Right ventricle myocardium (tissue), 1 donor: Measurements from ENCODE around the gene MEP1B.

DNA sequence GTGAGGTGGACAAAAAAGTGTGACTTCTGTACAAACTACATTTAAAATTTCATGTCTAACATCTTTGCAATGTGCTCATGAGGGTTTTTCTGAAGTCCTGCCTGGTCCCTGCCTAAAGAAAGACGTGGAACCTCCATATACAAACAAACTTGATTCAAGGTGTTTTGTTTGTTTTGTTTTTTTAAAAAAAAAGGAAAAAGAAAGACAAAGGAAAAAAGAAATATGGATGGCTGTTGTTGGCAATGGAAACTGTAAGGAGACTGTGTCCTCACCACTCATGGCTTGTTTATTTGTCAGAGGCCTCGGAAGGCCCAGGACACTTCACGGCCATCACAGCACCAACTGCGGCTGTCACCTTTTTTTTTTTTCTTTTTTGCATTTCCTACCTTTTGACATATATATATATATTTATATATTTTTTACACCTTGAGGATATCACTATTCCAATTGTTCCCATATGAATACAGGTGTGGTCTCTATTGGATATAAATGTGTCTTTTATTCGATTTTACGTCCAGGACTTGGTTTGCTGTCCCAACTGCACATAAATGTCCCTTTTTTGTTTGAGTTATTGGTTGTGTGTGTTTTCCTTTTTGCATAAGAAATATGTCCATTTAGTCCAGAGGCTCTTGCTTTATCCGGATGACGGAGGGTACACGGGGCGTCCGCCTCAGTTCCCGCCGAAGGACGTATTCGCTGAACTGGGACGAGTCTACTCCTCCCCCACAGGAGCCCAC, 93.1 kb downstream of the KCTD1 start:
- PRO-cap, 2 experiments: no peak in any of the 2 experiments

DNA sequence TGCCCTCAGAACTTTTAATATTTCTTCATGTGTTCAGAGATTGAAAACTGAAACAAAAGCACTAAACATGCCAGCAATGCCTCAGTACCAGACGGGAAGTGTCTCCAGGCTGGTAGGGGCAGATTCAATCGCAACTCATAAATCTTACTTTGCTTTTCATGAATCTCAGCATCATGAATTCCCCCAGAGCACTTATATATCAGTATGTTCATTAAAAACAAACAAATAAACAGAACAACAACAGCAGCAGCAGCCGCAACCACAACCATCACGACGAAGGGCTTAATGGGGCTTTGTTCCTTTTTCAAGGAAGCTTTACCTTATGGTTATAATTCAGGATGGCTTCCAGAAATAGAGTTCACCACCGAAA, 3.0 kb upstream of the AQP4 start:
- PRO-cap, 2 experiments: no peak in any of the 2 experiments

DNA sequence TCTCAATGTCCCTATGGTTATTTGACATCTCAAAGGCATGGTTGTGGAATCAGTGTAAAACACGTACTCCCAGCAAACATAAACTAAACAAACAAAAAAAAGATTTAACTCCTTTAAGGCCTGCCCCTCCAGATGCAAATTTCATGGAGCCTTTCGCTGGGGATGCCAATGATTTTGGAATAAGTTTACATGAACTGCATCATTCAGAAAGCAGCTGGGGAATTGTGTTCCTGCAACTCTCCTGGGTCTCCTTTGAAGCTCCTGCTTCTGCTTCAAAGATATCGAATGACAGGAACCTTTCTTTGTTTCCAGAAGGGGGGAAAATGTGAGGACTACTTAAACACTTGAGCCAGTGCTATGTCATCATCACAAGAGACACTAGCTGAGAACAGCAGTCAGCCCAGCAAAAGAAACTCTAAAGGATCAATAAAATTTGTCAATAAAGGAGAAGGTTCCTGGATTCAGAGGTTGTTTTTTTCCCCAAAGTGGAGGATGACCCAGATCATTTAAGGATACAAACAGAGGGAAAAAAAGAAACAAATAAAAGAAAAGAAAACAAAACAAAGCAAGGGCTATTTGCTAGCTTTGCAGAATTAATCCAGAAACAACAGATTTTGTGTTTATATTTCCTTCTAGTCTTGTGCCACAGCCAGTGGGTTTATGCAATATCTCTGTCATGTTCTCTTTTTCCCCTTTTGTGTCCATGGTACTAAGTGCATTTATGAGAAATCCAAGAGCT, 463.8 kb downstream of the CDH2 start:
- PRO-cap, 2 experiments: no peak in any of the 2 experiments

DNA sequence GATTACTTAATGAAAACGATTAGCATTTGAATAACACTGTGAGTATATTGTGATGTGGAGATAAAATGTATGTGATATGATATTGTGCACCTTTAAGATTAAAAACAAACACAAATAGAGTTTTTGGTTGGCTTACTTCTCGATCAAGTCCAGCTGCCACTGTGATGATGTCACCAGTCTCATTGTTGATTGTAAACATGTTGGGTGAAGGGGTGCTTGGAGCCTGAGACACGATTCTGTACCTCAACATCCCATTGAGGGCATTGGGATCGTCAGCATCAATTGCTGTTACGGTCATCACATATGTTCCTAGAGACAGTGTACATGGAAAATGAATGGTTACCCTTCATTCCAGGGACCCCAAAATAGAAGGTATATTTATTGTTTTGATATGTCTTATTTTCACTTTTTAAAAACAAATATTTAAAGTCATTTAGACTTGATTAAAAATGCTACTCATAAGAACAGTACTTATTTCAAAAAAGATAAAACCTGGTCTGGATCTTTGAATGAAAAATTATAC, 174.0 kb downstream of the CDH2 start:
- PRO-cap, 2 experiments: no peak in any of the 2 experiments

GRCh38 chr18:28005694-28006146, 171.2 kb downstream of the CDH2 start:
- PRO-cap, 2 experiments: no peak in any of the 2 experiments

- PRO-cap, 2 experiments: no peak in any of the 2 experiments
Observed at GRCh38 chr18:28175983-28176478, 899 bp downstream of the CDH2 start.

- PRO-cap, 2 experiments: peak in 2 of 2 experiments; most common plus-strand start chr18:28177533 (in 1); most common minus-strand start chr18:28177964 (in 2)
Observed at GRCh38 chr18:28177497-28178242, 740 bp upstream of the CDH2 start.

DNA sequence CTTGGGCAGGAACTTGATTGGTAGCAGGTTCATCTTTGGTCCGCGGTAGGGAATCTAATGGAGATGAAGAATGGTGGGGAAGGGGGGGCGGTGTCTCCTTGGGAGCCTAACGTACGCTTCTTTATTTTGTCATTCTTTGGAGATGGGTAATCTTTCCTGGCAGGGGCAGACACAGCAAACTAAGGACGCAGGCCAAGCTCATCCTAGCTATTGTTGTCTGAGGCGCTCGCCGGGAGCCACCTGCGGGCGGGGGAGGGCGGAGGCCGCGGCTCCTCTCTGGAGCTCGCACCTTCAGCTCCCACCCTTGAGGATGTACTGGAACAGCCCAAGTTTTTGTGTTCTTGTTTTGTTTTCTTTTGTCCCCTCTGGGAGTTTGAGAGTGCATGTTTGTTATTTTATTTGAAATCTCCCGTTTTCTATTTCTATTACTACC, 1.3 kb upstream of the CDH2 start:
- PRO-cap, 2 experiments: no peak in any of the 2 experiments

DNA sequence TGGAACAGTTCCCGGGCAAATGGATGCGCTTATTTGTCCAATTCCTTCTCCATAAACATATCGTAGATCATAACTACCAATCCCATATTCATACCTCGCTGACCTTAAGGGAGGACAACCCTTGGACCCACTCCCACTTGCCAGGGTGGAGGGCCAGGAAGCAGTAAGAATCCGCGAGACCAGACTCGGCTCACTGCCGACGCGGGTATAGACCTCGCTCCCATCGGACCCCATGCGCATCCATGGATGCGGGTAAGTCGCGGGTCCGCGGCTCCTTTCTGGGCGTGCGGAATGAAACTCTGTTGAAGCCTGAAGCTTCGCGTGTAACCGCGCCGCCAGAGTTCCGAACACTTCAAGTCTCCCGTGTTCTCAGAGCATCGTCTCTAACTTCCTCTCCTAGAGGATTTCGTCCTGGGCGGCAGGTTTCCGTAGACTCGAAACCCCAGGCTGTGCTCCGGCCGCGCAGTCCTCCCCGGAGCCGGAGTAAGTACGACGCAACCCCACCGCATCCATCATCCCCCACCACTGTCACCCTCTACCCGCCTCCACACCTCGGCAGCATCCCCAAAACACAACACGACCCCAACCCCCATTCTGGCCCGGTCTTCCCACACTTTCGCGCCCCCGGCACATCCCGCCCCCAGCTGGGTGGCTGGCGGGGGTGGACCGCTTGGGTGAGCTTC, 1.0 kb downstream of the DSC3 start:
- PRO-cap, 2 experiments: no peak in any of the 2 experiments

DNA sequence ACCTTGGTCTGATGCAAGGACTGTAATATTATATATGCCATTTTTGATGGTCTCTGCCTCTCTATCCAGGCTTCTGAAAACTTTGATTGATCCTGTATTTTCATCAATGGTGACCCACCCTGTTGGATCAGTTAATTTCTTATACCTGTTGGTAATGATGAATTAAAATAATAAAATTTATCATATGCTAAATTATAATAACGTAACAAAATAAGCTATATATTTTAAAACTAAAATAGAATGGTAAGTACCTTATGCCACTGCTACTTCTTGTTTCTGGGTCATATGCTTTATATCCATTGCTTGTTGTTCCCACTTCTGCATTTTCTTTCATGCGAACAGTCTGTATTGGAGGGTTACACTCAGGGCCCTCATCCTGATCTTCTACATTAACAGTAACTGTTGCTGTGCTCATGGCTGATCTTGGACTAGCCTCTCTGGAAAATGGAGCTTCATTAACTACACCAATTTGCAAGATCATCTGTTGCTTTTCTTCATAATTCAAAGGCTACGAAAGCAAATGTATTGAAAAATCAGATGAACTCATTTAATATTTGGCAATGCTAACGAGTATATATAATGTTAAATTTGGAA, 22.3 kb downstream of the DSC2 start:
- PRO-cap, 2 experiments: no peak in any of the 2 experiments

GRCh38 chr18:31207365-31207993, 44.8 kb upstream of the DSC1 start:
- PRO-cap, 2 experiments: no peak in any of the 2 experiments

GRCh38 chr18:31562865-31563162, 28.9 kb upstream of the TTR start:
- PRO-cap, 2 experiments: peak in 1 of 2 experiments; most common plus-strand start chr18:31562985 (in 1)

DNA sequence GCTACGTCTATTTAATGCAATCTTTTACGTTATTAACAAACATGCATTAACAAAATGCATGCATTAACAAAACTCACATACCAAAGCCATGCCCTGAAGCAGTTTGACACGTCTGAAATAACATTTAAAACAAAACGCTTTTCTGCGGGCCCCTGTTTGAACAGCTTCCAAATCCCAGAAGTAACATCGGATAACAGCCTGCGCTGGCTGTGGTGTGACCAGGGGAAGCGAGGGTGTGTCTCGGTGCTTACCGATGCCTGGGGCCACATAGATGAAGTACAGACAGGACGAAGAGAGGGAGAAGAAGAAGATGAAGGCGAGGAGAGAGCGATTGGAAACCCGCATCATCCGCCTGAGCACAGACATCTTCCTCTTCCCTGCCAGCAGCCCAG, 324 bp downstream of the B4GALT6 start:
- PRO-cap, 2 experiments: no peak in any of the 2 experiments

DNA sequence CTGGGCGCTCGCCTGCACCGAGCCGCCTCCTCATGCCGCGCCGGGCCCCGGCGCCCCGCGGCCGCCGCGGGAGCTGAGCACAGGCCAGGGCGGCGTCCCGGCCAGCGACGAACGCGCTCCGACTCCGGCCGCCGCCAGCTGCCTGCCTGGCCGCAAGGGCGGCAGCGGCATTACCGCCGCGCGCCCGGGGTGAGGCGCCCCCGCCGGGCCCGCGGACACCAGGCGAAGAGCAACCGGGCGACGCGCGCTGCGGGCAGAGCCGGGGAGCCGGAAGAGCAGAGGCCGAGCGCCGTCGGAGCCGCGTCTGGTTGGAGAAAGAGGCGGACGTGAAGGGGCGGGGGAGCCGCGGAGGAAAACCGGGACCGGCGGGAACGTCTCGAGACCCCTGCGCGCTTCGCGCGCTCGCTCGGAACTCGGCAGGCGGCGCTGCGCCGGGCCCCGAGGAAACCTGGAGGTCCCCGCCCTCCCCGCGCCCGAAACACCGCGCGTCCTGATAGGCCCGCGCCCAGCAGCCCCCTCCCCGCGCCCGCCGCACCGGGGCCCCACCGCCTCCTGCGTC, 752 bp upstream of the B4GALT6 start:
- PRO-cap, 2 experiments: peak in 2 of 2 experiments; most common plus-strand start position 256 of the sequence (in 1); most common minus-strand start position 415 of the sequence (in 2)

- PRO-cap, 2 experiments: peak in 2 of 2 experiments; most common plus-strand start chr18:31724662 (in 2); most common minus-strand start chr18:31724641 (in 2)
Observed at GRCh38 chr18:31723778-31724962, 36.5 kb downstream of the SLC25A52 start.

DNA sequence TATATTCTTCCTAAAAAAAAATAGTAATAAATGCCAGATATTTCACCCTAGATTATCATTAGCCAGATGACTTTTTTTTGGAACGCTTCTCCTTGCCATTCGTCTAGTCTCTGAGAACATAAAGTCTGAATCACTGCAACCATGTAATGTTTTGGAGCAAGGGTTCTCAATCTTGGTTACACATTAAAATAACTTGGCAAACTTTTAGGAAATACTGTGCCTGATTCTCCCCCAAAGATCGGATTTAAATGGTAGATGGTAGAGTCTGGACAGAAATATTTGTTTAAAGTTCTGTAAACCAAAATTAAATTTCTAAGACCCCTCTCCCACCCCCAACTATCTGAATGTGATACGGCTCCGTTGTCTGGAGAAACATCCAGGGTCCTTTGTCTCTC, 21.0 kb downstream of the SLC25A52 start:
- PRO-cap, 2 experiments: no peak in any of the 2 experiments

GRCh38 chr18:32049849-32050108, 31.2 kb downstream of the RNF125 start:
- PRO-cap, 2 experiments: no peak in any of the 2 experiments

DNA sequence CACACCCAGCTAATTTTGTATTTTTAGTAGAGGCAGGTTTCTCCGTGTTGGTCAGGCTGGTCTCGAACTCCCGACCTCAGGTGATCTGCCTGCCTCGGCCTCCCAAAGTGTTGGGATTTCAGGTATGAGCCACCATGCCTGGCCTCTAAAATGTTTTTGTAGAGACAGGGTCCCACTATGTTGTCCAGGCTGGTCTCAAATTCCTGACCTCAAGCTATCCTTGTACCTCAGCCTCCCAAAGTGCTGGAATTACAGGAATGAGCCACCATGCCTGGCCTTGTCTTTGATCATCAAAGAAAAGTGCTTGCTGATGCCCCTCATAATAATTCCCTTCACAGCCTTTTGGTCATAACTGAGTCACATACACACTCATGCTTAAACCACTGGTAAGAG, 5.0 kb upstream of the RNF138 start:
- PRO-cap, 2 experiments: no peak in any of the 2 experiments

GRCh38 chr18:32189967-32190166, at the start of gene MEP1B:
Gene MEP1B, plus strand, starts transcription at chr18:32190039.
- PRO-cap, 2 experiments: no peak in any of the 2 experiments

GRCh38 chr18:32372215-32373127, 98.2 kb downstream of the GAREM1 start:
- PRO-cap, 2 experiments: no peak in any of the 2 experiments